LNCaP clone FGC (cell line): ENCODE results near the gene BCAS3.

DNA sequence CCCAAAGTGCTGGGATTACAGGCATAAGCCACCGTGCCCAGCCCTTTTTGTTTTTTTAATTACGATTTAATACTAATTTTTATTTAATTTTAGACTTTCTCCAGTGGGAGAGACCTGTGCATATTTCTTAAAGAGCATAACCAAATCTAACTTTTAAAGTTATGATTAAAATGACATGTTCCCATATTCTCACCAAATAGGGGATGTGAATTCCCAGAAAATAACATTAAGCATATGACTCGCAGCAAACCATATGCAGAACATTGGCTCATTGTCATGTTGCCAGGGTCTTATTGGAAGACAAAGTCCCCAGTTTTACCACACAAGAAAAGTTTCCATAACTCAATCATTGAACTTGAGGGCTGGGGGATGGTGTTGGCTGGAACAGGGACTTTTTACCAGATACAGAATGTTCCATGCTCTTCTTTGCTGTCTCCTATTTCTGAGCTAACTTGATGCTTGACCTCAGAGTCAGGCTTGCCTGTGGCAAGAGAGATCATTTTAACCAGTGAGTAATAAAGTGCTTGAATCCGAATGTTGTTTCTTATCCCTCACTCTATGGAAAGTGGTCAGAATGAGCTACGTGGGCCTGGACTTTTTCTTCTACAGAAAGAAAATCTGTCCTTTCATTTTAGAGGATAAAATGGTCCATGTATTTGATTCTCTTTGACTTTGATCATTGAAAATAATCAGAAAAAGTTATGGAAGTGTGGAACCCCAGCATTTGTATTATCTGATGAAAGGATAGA lies 67.2 kb downstream of the TUBD1 start:
- RRBS, 2 experiments, result no CpG with 5 or more reads among the region's 5 CpGs

DNA sequence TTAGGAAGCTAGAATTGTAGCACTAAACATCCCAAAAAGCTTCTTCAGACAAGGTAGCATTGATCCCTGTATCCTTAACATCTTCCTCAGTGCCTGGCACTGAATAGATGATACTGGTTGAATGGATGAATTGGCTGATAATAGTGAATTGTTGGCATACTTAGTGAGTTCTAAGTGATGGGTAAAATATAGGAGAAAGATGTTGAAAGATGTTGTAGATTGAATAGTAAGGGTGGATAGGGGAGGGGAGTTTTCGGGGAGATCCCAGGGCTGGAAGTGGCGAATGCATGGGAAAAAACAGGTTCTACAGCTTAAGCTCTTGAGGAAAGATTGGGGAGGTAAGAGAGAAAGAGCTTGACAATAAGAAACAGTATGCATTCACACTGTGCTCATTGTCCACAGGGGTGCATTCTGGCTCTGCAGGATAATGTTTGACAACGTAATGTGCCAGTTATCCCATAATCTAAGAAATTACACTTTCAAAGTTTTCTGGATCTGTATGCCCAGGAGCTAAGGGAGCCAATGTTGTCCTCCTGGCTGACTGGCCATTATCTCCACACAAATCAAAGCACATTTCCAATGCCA lies 35.6 kb downstream of the TUBD1 start:
- RRBS, 2 experiments, result no CpG with 5 or more reads among the region's 3 CpGs

DNA sequence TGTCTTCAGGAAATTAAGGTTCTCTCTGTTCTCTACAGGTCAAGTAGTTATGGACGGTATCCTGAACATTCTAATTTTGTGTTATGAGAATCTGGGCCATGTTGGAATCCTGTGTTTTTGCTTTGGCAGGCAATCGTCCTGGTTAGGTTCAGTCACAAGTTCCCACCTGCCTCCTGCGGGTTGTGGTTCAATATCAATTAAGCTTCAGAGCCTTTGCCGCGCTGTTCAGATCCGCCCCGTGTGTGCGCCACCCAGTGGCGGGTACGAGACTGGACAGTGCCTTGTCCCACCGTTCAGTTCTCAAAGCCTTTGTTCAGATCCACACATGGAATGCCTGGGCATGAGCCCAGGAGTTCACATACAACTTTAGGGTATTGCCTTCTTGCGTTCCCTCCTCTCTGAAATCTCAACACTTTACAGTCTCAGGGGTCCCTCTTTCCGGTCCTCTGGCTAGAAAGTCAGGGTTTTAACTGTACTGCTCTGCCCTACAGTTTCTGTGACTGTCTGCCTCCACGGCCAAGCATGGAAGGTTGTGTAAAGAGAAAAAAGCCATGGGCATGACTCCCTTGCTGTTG lies 41.6 kb downstream of the HEATR6 start:
- RRBS, 2 experiments, result no CpG with 5 or more reads among the region's 14 CpGs

GRCh38 chr17:60147986-60148234 lies 1.9 kb upstream of the CA4 start:
- RRBS, 2 experiments, result no CpG with 5 or more reads among the region's 1 CpG

GRCh38 chr17:60161638-60161999 lies 11.8 kb downstream of the CA4 start:
- RRBS, 2 experiments, result no CpG with 5 or more reads among the region's 7 CpGs

DNA sequence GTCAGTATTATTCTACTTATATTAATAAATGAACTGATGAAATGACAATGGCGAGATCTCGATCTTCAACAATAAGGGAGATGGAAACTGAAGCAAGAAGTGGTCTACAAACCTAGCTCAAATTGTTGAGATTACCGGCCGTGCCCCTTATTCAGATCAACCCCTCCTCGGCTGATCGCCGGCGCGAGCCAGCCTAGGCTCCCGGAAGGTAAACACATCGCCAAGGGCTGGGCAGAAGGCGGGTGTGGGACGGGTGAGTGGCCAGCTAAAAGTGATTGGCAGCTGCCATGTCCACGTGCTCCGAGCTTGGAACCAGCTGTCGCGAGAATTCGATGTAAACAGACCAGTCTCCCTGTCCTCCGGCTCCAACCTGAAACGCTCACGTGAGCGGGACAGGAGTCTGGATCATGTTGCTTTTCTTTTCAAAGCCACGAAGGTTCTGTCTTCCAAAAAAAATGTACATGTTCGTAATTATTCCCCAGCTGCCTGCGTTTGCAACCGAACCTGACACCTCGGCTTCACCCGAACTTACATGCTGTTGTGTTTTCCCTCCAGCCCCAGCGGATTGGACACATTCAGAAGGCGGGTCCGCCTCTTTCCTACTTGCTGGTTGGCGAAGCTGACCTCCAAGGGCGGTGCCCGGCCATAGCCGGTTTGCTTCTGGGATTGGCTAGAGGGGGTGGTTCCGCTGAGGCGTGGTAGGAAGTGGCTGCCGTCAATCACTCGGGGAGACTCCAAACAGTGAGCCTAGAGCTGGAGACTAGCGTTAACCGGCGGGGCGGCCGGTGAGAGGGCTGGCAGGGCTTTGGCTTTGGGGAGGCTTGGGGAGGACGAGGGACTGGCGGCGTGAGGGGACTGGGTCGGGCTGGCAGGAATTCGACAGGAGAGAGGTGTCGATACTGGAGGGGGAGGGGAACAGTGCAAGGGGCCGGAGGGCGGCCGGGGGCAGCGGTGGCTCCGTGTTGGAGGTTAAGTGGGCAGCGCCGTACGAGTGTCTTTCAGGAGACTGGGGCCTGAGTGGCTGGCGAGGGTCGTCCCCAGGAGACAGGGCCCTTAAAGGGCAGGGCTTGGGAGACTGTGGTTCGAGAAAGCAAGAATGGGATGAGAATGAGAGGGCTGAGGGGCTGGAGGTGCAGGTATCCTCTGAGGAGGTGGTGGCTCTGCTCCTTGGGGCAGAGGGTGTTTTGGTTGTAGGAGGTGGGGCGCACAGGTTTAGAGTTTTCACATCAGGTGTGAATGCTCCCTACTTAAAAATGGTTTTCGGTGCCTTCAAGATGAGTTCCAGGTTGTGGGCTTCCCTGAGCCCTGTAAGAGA lies at the start of gene BCAS3:
TSS of gene BCAS3 (plus strand) at position 722 of the 1,315 bp plus-strand sequence.
- RRBS, 2 experiments, result 0 to 12% methylated on average over 2 to 3 of the region's 63 CpGs

DNA sequence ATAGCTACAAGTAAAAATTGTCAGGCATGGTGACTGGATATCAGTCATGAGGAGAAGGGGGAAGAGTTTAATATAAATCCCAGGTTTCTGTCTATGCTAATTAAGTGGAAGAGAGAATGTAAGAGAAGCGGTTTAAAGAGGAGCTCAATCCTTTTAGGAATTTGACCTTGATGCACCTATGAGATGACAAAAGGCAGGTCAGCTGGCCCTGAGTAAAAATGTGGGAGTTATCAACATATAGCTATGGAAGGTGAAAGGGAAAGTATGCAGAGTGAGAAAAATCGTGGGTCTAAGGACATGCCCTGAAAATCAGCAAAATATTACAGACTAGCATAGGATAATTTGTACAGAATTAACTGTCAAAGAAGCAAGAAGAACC lies 210.0 kb upstream of the TBX2 start:
- RRBS, 2 experiments, result no CpG with 5 or more reads among the region's 2 CpGs

GRCh38 chr17:61335879-61336382 lies 63.7 kb upstream of the TBX2 start:
- RRBS, 2 experiments, result no CpG with 5 or more reads among the region's 10 CpGs

- RRBS, 2 experiments, result 46 to 51% methylated on average over 3 to 4 of the region's 18 CpGs
These were observed 14.6 kb downstream of the TBX2 start for GRCh38 chr17:61414102-61414819.

GRCh38 chr17:61456099-61456510 lies 3.9 kb downstream of the TBX4 start:
- RRBS, 2 experiments, result no CpG with 5 or more reads among the region's 20 CpGs

GRCh38 chr17:62179562-62180074 lies 114.5 kb upstream of the MED13 start:
- RRBS, 2 experiments, result no CpG with 5 or more reads among the region's 3 CpGs

GRCh38 chr17:62459603-62459981 lies 19.0 kb upstream of the TLK2 start:
- RRBS, 2 experiments, result no CpG with 5 or more reads among the region's 10 CpGs

DNA sequence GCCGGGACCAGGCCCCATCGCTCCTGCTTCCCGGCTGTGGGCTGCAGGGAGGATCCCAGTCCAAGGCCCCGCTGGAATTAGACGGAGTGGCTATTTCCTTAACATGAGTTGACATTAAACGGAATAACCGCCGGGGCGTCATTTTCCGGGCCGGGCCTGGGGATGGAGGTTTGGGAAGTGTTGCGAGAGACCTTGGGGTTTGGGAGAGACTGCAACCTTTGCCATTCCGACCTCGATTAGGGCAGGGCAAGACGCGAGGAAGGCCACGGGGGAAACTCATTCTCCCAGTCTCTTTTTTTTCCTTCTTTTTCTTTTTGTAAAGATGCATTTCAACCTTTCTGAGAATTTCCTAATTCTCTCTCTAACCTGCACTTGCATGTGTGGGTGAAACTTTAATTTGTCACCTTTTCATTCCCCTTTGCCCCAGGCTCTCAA lies 1.0 kb downstream of the TLK2 start:
- RRBS, 2 experiments, result 8% methylated on average over 1 of the region's 17 CpGs

DNA sequence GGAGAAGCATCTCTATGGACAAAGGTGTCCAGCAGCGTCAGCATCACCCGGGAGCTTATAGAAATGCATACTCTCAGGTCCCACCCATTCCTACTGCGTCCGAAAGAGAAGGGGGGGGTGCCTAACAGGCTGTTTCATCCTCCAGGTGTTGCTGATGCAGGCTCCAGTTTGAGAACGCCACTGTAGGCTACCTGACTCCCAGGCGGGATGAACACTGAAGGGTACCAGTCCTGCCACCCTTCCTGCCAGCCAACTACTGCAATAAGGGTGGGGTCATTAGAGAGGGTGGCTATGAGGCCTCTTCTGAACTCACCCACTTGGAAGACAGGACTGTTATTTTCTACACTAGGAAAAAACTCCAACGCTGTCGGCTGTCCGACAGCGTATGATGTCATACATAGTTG lies 11.2 kb upstream of the MRC2 start:
- RRBS, 2 experiments, result no CpG with 5 or more reads among the region's 10 CpGs

- RRBS, 2 experiments, result 69 to 87% methylated on average over 1 to 2 of the region's 22 CpGs
These were observed 44.1 kb downstream of the MRC2 start for GRCh38 chr17:62671410-62672178.

DNA sequence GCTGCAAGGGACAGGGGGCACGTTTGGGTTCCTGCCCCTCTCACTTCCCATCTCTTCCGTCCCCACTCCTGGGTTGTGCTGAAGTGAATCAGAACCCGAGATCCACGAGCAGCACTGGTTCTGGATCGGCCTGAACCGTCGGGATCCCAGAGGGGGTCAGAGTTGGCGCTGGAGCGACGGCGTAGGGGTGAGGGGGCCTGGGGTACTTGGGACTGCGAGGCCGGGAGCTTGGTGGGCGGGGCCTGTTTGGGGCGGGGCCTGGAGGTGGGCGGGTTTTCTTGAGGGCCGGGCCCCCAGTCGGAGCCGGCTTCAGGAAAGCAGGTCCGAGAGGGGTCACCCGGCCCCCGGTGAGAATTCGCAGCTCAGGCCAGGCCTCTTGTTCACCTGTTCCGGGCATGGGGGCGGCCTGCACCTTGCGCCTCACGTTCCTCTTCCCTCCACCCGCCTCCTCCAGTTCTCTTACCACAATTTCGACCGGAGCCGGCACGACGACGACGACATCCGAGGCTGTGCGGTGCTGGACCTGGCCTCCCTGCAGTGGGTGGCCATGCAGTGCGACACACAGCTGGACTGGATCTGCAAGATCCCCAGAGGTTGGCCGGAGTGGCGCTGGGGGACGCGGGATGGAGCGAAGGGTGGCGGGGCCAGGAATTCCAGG lies 52.4 kb downstream of the MRC2 start:
- RRBS, 2 experiments, result 70 to 79% methylated on average over 13 to 20 of the region's 44 CpGs

GRCh38 chr17:62690933-62691342 lies 63.5 kb downstream of the MRC2 start:
- RRBS, 2 experiments, result 91 to 93% methylated on average over 9 of the region's 17 CpGs

GRCh38 chr17:62713423-62714011 lies 86.0 kb downstream of the MRC2 start:
- RRBS, 2 experiments, result no CpG with 5 or more reads among the region's 15 CpGs

DNA sequence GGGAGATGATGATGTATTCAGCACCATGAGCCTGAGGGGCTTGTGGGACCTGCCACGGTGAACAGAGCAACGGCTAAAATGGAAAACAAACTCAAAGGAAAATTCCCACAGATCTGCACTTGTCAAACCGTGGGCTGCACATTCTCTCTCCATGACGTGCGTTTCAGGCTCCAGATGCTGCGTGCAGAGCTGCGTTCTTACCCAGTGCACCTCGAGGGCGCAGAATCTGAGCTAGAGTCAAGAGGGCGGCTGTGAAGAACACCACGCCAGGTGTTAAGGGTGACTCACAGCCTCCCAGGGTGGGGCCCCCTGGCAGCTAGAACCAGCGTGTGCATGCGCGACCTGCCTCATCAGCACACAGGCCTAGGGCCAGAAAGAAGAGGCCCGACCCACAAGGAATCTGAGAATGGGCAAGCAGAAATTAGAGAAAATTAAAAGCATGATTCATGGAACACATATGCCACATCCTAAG lies 29.2 kb downstream of the MARCHF10 start:
- RRBS, 2 experiments, result no CpG with 5 or more reads among the region's 15 CpGs

- RRBS, 2 experiments, result no CpG with 5 or more reads among the region's 8 CpGs
These were observed 7.5 kb downstream of the MARCHF10 start for GRCh38 chr17:62800607-62801099.